AG10803 (cell line): ENCODE results near the genes KDF1, CD164L2 and WASF2.

GRCh38 chr1:26907375-26907914 lies 6.3 kb downstream of the NR0B2 start:
- RRBS = no CpG with 5 or more reads among the region's 6 CpGs

GRCh38 chr1:26959955-26960652 lies at the start of gene KDF1:
TSS of gene KDF1 (minus strand) at chr1:26960468.
- RRBS = 5% methylated on average over 25 of the region's 73 CpGs

DNA sequence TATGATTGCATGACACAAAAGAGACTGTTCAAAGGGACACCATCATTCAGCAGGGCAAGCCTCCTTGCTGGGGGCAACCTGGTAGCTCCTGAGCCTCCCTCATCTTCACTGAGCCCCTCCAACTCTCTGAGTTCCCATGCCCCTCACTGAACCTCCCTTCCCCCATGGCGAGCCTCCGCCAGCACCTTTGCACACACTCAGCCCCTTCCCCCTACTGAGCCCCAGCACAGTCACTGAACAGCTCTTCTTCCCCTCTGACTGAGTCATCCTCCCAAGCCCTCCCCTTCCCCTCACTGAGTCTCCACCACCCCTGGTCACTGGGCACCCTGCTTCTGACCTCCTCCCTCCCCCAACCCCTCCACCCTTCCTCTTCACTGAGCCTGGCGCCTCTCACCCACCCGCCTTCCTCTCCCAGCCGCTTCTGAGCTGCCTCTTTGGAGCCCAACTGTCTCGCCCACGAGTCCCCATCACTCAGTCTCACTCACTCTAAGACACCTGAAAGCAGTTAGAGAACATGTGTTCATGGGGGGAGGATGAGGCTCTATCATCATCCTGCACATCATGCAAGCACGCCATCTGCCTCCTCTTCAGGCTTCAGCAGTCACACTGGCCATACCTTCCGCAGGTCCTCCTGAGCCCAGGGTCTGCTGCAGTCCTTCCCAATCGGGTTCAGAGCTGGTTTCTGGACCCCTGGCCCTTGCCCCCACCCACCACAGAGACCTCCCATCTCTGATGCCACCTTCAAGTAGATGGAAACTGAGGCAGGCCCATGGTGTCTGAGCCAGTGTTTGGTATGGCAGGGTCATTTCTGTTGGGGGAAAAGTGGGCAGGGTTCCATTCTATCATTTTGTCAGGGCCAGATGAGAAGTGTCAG lies 2.0 kb upstream of the TRNP1 start:
- RRBS = no CpG with 5 or more reads among the region's 10 CpGs

DNA sequence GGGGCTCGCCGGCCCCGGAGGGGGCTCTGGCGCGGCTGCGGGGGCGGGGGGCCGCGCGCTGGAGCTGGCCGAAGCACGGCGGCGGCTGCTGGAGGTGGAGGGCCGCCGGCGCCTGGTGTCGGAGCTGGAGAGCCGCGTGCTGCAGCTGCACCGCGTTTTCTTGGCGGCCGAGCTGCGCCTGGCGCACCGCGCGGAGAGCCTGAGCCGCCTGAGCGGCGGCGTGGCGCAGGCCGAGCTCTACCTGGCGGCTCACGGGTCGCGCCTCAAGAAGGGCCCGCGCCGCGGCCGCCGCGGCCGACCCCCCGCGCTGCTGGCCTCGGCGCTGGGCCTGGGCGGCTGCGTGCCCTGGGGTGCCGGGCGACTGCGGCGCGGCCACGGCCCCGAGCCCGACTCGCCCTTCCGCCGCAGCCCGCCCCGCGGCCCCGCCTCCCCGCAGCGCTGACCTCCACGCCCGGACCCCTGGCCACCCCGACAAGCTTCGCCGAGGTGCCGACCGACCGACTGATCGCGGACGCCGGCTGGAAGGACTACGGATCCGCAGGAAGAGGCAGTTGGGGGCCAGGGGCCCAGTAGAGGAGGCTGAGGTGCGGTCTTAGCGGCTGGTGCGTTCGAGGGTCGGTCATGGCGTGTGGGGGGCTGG lies 657 bp downstream of the TRNP1 start:
- RRBS = 1% methylated on average over 35 of the region's 90 CpGs

DNA sequence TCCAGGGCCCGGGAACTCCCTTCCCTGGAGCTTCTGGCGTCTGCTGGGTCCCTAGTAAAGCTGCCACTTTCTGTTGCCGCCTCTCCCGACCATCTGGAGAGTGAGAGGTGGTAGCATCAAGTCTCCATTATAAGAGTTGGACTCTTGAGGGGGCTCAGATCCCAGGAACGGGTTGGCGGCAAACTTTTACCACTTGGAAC lies 1.1 kb downstream of the TRNP1 start:
- RRBS = no CpG with 5 or more reads among the region's 6 CpGs

GRCh38 chr1:27057374-27057890 lies 44.8 kb upstream of the TENT5B start:
- RRBS = no CpG with 5 or more reads among the region's 4 CpGs

GRCh38 chr1:27070923-27071450 lies 58.3 kb upstream of the TENT5B start:
- RRBS = no CpG with 5 or more reads among the region's 11 CpGs

- RRBS = no CpG with 5 or more reads among the region's 16 CpGs
Observed at GRCh38 chr1:27136894-27137821, 17.8 kb downstream of the SLC9A1 start.

DNA sequence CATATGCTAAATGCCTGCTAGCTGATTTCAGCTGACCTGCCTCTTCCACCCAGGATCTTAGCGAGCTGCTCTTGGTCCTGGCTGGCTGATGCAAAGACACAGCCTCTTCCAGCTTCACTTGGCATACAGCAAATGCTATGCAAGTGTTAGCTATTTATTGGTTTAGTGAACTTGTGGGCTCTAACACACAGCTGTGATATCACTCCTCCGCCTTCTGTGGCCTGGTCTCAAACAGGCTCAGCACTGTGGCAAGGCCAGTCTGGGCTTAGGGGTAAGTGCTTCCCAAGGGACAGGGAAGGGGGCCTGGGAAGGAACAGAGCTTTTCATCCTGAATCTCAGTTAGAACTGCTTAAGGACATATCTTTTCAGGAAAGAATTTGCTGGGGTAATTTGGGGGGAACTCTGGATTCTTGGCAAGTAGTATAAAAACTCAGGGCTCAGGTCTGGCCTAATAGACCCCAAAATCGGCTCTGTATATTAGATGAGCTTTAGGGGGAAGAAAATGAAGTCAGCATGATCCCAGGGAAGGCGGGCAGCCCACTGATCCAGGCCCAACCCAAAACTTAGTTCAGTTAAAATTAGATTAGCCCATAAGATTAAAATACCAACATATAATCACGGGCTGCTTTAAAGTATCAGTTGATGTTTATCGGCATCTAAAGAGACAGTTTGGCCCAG lies 9.4 kb downstream of the SLC9A1 start:
- RRBS = no CpG with 5 or more reads among the region's 6 CpGs

- RRBS = 74% methylated on average over 15 of the region's 44 CpGs
Observed at GRCh38 chr1:27357194-27357982, 9.4 kb downstream of the MAP3K6 start.

- RRBS = no CpG with 5 or more reads among the region's 19 CpGs
Observed at GRCh38 chr1:27358353-27358968, 8.3 kb downstream of the MAP3K6 start.

DNA sequence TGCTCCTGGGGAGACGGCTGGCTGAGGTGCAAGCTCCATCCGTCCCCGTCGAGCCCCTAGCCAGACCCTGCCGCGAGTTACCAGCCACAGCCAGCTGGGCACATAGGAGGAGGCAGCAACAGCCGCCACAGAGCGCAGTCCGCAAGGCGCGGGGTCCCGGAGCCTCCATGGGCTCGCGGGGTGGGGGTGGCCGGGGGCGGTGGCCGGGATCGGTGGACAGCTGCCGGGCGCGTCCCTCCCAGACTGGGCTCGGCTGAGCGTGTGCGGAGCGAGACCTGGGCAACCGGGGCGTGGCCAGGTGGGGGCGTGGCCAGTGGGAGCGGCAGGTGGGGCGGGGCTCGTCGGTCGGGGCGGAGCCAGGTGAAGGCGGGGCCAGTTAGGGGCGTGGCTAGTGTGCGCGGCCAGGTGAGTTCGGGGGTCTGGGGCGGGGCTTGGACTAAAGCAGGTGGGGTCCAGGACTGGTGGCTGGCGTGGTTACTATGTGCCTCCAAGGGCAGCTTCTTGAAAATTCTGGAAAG lies at the start of gene CD164L2:
TSS of gene CD164L2 (minus strand) at position 263 of the 518 bp plus-strand sequence.
- RRBS = 12% methylated on average over 8 of the region's 41 CpGs

DNA sequence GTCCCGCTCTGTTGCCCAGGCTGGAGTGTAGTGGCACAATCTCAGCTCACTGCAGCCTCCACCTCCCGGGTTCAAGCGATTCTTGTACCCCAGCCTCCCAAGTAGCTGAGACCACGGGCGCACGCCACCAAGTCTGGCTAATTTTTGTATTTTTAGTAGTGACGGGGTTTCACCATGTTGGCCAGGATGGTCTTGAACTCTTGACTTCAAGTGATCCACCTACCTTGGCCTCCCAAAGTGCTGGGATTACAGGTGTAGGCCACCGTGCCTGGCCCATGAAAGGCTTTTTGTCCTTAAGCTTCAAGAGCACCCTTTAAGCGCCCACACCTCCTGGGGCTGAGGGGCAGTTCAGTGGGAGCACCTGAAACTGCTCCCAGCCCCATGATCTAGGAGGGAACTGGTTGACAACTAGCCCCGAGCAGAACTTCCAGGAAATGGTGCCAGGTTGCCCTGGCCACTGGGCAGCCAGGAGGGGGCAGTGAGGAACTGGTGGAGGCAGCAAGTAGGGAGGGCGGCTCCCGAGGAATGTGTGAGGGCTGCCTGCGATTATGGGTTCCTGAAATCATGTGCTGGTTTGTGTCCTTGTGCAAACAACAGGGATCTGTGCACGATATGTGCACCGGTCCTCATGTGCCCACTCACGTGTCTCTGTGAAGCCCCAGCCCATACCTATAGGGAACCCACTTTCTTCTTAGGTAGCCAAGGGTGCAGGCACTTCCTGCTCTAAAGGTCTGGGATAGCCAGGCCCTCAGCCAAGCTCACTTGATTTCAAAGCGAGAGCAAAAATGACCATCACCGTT lies 9.8 kb downstream of the GPR3 start:
- RRBS = no CpG with 5 or more reads among the region's 18 CpGs

DNA sequence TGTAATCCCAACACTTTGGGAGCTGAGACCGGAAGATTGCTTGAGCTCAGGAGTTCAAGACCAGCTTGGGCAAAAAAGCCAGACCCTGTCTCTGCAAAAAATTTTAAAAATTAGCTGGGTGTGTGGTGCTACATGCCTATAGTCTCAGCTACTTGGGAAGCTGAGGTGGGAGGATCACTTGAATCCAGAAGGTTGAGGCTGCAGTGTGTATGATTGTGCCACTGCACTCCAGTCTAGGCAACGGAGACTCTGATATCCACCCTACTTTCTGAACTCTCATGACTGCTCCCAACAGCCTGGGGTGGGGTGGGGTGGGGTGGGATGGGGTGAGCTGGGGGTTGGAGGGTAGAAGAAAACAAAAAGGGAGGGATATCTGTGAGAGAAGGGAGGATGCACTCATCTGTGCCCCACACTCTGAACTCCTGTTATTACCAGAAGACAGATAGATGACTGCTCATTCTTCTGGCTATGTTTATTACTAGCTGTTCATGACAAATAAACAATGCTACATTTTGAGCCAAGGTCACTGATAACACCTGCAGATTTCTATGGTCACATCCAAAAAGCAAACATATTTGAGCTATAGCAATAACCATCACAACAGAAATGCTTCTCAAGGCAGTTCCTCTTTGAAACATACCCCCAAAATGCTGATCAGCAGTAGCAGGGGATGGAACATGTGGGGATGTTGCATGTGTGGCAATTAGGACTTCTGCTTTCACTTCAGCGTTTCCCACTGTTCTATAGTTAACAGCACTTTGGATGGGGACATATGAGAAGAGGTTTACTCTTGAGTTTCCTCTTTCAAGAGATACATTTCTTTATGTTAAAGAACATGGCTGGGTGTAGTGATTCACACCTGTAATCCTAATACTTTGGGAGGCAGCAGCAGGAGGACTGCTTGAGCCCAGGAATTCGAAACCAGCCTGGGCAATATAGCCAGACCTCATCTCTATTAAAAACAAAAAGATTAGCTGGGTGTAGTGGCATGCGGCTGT lies 43.2 kb downstream of the GPR3 start:
- RRBS = no CpG with 5 or more reads among the region's 5 CpGs

GRCh38 chr1:27436325-27436941 lies 44.0 kb downstream of the GPR3 start:
- RRBS = no CpG with 5 or more reads among the region's 3 CpGs

DNA sequence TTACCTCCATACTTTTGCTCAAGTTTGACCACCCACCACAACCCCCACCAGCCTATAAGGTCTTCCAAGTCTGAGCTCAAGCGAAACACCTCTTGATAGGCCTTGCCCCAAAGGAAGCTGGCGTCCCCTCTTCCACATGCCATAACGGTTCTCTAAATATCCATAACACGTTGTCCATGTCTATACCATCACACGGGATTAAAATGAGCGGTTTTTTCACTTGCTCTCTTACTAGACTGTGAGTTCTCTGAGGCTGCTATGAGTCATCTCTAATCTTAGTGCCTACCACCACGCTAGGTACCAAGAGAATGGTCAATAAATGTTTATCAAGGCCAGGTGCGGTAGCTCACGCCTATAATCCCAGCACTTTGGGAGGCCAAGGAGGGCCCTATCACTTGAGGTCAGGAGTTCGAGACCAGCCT lies 41.0 kb downstream of the WASF2 start:
- RRBS = no CpG with 5 or more reads among the region's 10 CpGs

- RRBS = 1% methylated on average over 25 of the region's 70 CpGs
Observed at GRCh38 chr1:27489397-27490449, at the start of gene WASF2. TSS of gene WASF2 (minus strand) at chr1:27490167.

GRCh38 chr1:27572167-27573332 lies 31.4 kb downstream of the AHDC1 start:
- RRBS = no CpG with 5 or more reads among the region's 20 CpGs

GRCh38 chr1:27577830-27578240 lies 26.1 kb downstream of the AHDC1 start:
- RRBS = no CpG with 5 or more reads among the region's 1 CpG

DNA sequence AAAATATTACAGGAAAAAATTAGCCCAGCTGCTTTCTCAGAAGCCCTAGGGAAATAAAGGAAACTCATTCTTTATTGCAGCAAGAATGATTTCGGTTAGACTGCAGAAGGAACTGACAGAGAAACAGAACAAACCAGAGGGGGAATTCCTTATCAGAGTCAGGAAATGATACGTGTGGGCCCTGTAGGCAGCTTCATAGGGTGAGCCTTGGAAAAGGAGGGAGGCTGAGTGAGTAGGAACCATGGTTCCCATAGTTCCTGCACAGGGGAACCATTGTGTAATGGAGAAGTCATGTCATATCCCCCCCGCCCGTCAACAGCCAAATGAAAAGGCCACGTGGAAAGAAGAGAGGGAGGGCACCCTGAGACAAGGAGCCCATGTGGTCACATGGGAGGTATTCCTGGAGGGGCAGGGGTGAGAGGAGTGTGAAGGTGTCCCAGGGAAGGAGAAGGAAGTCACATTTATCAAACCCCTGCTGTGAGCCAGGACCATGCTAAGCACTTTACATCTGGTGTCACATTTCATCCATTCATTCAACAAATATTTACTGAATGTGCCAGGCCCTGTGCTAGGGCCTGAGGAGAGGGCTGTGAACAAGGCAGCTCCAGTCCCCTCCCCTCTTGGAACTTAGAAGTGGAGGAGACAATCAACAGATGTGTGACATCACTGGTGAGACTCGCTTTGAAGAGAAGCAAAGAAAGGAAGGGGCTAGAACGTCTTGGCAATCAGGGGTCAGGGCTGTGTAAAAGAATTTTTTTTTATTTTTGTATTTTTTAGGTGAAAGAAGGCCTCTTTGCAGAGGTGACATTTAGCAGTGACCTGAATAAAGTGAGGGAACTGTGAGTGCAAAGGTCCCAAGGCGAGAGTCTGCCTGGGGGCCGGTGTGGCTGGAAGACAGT lies 15.7 kb upstream of the FGR start:
- RRBS = no CpG with 5 or more reads among the region's 9 CpGs